CMK (cell line): ENCODE measurements around a stretch of chr15.

GRCh38 chr15:33152524-33152770 lies 42.1 kb downstream of the FMN1 start:
- RRBS, result no CpG with 5 or more reads among the region's 3 CpGs

GRCh38 chr15:33867437-33867967 lies 100.8 kb upstream of the CHRM5 start:
- RRBS, result no CpG with 5 or more reads among the region's 4 CpGs

DNA sequence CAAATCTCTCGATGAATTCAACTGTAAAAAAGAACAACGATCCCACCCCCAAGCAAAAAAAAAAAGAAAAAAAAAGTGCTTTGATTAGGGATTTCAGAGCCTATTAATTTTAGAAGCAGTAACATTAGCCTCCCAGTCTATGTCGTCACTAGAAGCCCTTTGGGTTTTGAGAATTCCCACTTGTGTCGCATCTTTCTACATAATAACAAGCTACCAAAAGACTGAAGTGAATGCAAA lies 748 bp downstream of the EMC7 start:
- RRBS, result no CpG with 5 or more reads among the region's 4 CpGs

GRCh38 chr15:34229791-34230917 lies 5.3 kb downstream of the EMC4 start:
- RRBS, result no CpG with 5 or more reads among the region's 10 CpGs

DNA sequence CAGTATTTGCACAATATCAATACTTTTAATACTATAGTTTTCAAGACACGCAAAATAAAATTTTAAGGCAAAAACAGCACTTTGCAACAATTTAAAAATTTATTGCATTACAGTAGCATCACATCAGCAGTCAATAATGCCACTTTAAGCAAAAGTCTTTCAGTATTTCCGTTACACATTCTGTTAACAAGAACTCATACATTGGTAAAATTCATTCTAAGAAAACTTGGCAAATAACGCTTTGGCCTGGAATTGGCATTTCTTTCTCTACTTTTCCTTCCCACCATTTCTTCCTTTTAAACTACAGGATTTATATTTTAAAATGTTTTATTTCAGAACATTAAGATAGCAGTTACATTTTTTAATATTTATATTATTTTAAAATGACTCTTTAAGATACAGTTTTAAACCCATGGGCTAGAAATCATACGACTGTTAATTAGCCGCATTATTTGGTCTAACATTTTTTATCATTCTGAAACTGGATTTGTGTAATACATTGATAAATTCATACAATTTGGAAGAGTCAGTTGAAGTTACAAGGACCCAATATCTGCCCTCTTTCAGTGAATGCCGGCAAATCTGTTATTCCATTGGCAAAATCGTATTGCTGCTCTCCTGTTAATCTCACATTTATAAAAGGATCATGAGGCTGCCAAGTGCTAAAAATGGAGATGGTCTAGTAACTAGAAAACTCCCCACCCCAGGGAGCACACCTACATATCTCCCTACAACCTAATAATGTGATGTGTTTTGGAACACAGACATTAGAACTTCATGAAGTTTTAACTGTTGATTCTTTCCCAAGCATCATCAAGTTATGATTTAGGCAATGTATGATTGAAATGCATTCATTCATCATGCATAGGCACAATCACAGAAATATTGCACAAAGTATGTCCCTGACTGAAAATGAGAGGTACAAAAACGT lies 12.3 kb upstream of the LPCAT4 start:
- RRBS, result no CpG with 5 or more reads among the region's 8 CpGs

- RRBS, result no CpG with 5 or more reads among the region's 42 CpGs
These were observed 52.7 kb upstream of the GOLGA8A start for GRCh38 chr15:34490272-34490831.

- RRBS, result no CpG with 5 or more reads among the region's 5 CpGs
These were observed 58.1 kb downstream of the GOLGA8B start for GRCh38 chr15:34525175-34525892.

- RRBS, result 1% methylated on average over 22 of the region's 75 CpGs
These were observed 837 bp downstream of the GOLGA8B start for GRCh38 chr15:34582233-34583394.

- RRBS, result no CpG with 5 or more reads among the region's 11 CpGs
These were observed 70.9 kb upstream of the GOLGA8B start for GRCh38 chr15:34653969-34655035.

DNA sequence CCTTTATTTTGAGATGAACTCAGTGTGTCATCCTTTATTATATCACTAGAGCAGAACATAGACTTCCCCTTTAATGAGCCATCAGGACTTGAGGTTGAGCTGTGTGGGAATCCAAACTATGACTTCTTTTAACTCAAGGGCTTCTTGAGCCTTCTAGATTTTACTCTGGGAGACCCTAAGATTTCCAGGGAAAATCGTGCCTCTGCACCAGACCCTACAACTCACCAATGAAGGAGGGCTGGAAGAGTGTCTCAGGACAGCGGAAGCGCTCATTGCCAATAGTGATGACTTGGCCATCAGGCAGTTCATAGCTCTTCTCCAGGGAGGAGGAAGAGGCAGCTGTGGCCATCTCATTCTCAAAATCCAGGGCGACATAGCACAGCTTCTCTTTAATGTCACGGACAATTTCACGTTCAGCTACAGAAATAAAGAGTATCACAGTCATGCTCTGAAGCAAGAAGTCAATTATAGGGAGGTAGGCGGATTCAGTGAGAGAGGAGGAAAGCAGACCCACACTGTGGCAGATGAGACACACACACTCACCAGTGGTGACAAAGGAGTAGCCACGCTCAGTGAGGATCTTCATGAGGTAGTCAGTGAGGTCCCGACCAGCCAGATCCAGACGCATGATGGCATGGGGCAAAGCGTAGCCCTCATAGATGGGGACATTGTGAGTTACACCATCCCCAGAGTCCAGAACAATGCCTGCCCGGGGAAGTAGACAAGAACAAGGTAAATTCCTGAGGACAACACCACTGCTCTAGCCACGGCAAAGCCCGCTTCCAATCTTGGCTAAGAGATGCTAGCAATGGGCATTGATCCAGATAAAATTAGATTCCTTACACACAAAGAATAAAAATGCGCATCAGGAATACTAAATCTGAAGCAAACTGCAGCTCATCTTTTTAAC lies 3.2 kb downstream of the ACTC1 start:
- RRBS, result no CpG with 5 or more reads among the region's 15 CpGs

DNA sequence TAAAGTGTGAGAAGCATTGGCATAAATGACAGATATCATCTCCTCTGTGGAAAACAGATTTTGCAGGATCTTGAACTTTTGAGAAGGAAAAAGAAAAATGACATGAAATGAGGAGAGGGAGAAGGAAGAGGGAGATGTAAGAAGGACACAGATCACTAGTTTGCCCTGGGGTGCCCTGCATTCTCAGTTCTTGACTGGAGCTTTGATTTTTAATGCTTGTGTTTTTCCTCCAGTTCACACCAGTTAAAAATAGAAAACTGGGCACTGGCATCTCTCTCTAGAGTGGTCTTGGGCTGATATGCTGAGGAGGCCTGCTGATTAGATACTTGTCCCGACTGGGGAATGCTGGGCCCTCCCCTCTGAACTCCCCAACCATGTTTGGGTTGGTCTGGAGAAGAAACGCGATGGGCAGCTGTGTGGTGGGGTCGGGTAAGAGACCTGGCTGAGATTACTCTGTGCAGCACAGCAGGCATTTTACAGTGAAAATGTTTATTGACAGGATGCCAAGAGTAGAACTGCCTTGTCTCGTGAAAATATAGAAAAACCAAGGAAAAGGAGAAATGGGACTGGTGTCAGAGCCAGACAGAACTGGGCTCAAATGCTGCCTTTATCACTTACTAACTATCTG lies 1.5 kb upstream of the ACTC1 start:
- RRBS, result no CpG with 5 or more reads among the region's 5 CpGs

DNA sequence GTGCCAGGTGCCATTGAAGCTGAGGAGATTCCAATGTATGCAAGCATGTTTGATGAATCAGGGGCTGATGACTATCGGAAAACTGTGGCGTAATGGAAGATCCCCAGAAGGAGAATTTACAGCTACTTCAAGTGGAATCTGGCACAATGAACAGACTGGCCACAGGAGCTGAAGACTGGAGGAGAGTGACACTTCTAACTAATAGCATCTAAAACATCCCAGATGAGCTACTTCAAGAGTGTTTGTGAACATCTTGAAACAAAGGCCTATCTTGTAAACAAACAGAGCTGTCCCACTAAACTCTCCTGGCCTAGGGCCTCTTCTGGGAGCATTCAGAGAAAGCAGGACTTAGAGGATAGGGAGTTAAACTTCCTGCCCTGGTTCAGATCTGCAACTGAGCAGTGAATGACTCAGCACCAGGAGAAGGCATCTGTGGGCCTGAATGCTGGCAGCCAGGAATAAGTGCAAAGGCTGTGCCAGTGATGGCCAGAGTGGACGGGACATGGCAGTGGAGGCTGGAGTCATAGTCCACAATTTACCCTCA lies 15.3 kb upstream of the ACTC1 start:
- RRBS, result no CpG with 5 or more reads among the region's 3 CpGs

DNA sequence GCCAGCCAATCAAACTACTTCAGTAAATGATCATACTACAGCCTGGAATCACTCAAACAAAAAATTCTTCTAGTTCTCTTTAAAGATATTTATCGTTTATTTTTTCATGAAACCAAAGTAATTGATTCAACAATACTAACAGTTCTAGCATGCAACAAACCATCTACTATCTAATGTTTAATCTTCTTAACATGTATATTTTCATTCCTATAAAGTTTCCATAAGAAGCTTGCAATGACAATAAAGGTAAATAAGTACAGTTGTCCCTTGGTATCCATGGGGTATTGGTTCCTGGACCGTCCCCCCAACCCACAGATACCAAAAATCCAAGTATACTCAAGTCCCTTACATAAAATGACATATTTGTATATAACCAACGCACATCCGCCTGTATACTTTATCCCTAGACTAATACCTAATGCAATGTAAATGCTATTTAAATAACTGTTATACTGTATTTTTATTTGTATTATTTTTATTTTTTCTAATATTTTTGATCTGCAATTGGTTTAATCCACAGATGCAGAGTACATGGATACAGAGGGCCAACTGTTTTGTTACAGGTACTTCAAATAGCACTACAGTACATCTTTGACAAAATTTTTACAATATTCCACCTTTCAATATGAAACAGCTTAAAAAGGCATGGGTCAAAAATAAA lies 9.1 kb upstream of the AQR start:
- RRBS, result no CpG with 5 or more reads among the region's 4 CpGs

DNA sequence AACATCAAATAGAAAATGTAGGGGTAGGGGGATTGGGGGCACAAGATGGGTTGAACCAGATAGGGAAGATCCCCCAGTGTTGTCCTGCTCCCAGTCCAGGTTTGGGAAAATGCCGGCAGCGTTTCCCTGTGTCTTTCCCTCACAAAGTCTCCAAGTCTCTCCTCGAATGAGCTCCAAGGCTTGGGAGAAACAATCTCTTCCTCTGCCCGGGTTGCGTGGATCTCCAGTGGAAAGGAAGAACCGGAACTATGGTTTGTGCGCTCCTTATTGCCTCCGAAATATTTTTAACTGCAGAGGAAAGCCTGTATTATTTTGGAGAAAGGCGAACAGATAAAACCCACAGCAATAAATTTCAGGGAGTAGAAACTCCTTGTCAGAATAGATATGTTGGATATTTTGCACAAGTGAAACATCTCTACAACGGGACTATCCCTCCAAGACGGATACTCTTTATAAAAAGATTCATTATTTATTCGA lies 4.1 kb downstream of the NANOGP8 start:
- RRBS, result no CpG with 5 or more reads among the region's 12 CpGs

- RRBS, result no CpG with 5 or more reads among the region's 6 CpGs
These were observed 73.8 kb upstream of the NANOGP8 start for GRCh38 chr15:35158691-35159467.

GRCh38 chr15:35306209-35306715 lies 221.2 kb upstream of the NANOGP8 start:
- RRBS, result no CpG with 5 or more reads among the region's 1 CpG

- RRBS, result no CpG with 5 or more reads among the region's 6 CpGs
These were observed 110.6 kb upstream of the CDIN1 start for GRCh38 chr15:36468921-36469215.

DNA sequence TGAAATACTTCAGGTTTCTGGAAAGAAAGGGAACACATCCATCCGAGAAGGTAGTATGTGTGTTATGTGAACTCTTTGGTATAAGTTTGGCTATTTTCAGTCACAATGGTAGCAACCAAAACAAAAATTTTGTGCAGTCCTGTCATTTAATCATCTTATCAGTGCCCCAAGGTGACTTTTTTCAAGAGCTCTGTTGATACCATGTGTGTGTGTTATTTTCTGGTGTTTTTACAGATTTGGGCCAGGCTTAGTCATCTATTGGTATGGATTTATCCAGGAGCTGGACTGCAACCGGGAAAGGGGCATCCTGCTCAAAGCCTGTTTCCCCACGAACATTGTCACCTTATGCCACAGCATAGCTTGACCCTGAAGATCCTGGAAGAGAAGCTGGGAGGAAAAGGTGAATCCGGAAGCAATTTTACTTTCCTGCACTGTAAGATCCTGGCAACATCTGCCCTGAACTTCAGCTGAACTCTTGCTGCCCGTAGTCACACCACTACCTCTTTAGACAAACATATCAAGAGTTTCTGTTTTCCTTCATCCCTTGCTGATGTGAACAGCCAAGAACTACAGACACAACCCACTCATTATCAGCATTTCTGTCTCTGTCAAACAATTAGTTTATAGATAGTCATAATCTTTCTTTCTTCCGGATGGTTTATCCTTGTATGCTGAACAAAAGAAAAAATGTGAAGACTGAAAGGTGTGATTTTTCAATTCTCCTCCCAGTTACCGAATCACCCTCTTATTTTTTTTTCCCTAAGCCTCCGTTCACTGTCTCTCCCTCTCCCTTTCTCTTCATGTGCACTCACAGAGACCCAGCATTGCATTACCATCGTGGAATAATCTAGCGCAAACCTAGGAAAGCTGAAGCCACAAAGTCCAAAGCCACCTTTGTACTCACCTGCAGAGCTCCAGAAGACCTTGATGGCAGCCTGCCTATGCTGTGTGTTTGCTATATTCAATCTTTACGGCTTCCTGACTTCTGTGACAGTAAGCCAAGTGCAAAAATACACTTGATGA lies 229.0 kb downstream of the CDIN1 start:
- RRBS, result 100% methylated on average over 2 of the region's 11 CpGs

GRCh38 chr15:36877757-36879065 lies 222.1 kb downstream of the MEIS2 start:
- RRBS, result no CpG with 5 or more reads among the region's 46 CpGs

DNA sequence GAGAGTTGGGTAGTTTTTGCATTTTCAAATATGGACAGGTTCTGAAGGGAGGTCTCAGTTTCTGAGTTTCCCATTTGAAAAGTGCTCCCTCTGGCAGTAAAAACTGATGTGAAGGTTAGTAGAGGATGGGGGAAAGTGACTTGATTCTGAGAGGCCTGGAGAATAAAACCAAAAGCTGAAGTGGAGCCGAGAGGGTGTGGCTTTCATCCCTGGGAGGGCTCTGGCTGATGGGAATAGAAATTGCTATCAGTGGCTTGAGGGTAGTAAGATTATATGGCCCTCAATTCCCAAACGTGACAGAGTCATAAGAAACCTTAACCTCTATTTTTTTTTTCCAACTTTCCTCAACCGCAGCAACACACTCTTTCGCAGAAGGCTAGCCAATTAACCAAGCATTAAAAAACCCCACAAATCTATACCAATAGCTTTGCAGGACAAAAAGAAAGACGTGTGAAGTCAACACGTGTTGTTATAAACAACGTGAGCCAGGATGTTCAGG lies 185.9 kb downstream of the MEIS2 start:
- RRBS, result no CpG with 5 or more reads among the region's 7 CpGs